Heart (tissue), 3 donors: ENCODE measurements around the genes BRDT and DIPK1A.

DNA sequence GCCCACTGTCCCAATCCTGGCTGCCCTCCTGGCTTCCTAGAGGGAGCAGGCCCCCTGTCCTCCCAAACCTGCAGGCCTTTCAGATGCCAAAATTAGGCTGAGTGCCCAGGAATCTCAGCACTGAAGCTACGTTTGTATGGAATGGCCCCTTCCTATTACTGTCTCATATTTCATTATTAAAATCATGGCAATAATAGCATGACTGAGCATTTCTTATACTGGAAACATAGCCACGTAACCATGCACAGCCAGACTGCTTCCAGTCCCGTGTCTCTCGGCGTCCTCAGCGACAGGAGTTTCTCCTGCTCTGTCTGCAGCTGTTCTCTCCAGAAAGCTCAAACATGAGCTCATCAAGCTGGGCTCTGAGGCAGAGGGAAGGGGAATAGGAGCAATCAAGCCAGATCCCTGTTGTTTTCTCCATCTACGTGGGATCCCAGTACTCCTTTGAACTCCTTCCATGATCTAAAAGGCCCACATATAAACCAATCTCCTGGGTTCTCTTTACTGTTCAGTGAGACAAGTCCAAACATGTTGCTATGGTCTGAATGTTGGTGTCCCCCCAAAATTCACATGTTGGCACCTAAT lies 104.0 kb downstream of the CDC7 start:
- RAMPAGE, long total RNA, 2 experiments = no peak in any of the 2 experiments

DNA sequence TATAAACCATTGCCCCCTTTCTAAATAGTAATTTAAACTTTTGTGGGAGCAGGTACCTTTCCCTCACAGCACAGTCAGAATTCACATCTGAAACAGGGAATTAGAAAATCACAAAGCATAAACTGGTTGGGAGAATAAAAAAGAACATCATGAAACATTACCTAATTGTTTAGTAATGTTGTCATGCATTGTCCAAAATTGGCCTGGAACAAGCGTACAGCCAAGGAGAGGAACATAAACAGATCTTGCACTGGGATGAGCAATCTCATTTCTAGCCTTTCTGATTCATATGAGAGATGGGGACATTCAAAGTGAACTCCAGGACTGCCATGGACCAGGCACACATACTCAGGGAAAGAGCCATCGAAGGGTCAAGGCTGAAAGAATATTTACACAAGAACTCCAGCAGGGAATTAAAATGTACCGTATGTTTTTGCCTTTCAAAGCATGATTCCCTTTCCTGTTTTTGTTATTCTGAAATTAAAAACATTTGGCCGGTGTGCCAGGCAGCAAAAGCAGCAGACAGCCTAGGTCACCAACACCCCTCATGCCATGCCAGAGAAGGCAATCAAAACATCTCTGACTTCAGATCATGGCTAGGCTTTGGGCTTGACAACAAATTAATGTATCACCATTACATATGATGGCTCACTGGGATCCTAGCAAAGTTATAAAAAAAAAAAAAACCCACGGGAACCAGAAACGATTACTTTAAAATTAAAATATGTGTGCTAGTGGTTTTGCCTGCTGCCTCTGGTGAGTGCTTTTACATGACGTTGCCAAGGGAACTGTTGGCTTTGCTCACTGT lies 159.9 kb downstream of the TGFBR3 start:
- RAMPAGE, long total RNA, 2 experiments = no peak in any of the 2 experiments

DNA sequence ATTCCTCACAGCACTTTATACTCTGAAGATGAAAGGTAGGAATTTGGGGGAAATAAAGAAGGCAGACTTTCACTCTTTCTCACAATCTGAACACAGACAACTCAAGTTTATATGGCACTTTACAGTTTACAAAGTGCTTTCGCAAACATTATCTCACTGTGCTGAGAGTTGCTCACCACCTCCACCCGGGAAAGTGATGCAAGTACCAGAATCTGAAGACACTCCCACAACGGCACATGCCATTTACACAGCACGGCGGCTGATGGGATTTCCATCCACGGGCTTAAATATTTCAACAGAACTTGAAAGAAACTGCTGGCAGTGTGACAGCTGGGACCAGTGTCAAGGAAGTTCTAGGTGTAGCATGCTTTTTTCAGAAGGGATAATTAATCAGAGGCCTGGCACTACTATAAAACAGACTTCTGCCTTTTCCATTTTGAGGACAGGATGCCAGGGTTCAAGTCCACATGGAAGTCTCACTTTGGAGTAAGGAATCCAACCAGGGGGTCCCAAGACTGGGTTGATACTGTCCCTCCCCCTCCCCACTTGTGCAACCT lies 155.1 kb downstream of the TGFBR3 start:
- RAMPAGE, long total RNA, 2 experiments = no peak in any of the 2 experiments

DNA sequence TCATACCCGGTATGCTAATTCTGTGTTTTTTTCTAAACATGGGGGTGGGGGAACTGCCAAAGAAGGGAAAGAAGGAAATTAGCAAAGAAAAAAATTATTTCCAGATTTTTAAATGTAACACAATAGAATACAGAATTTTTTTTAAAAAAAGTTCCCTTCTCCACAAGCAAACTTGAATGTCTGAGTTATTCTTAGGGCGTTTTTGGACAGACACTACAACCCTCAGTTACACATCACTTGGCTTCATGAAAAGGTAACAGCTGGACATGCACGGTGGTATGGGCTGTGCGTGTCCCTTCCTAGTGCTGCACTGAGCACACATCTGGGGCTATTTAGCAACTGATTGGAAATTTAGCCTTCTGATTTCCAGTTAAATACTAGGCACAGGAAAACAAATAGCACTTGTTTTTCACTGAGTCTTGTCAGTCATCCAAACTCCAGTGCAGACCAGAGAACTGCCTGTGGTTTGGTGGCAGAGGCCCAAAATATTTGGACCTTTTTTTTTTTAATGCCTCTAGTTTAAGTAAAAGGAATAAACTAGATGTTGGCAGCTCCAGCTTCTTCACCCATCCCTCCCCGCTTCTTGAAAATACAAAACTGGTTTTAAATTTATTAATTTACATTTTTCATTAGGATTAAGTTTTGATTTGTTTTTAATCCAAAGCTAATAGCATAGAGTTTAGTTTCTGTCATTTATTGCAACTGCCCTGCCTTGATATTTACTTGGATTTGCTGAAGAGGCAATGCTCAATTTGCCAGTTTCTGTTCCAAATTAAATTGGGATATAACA lies 134.6 kb downstream of the TGFBR3 start:
- RAMPAGE, long total RNA, 2 experiments = no peak in any of the 2 experiments

GRCh38 chr1:91948943-91949753 lies at the start of gene BRDT:
BRDT (plus strand) TSS chr1:91949401.
- RAMPAGE, long total RNA, 2 experiments = no peak in any of the 2 experiments

DNA sequence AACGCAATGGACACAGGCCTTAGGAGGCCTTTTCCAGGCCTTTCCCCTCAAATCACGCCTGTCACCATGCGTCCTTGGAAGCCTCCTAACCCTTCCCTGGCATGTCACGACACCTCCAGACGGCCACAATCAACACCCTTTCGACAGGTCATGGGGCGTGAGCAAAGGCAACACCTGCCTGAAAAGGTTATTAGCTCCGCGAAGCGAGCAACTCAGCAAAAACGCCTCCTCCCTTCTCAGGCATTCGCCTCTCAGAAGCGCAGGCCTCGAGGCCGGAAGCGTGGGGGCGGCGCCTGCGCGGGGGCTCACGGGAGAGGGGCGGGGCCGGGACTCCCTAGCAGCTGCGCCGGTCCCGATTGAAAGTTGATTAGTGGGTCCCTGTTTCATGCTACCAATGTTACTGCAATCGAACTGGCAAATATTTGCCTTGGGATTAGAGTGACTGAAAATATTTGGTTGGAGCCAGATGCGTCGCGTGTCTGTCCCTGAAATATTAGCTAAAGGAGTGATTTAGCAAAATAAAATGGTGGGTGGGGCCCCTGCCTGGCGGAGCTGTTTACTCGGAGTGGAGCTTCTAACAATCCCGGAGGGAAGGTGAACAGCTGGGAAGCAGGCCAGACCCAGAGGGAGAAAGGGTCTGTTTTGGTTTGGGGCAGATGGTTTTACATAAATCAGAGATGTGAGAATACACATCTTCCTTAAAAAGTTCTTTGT lies 44.9 kb downstream of the GFI1 start:
- RAMPAGE, long total RNA, 2 experiments = no peak in any of the 2 experiments

GRCh38 chr1:92715375-92715931 lies 69.5 kb downstream of the EVI5 start:
- RAMPAGE, long total RNA, 2 experiments = no peak in any of the 2 experiments

DNA sequence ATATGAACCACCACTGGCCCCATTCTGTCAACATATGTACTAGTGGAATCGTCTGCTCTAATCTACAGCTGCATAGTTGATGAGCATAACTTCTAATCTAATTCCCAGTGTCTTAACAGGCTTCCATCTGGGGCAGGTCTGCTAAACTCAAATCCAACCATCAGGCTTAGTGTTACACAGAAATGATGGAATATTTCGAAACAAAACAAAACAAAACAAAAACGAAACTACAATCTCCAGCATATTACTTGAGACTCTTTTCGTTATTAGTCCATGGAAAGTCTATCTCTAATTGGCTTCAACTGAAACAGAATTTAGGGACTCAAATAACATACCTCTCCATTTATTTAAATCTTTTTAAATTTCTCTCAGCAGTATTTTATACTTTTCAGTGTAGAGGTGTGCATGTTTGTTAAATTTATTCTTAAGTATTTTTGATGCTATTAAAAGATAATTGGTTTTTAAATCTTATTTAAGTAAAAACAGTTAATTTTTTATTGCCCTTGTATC lies 37.5 kb downstream of the DIPK1A start:
- RAMPAGE, long total RNA, 2 experiments = no peak in any of the 2 experiments

GRCh38 chr1:92960999-92961917 lies at the start of gene DIPK1A:
DIPK1A (minus strand) TSS chr1:92961462.
- RAMPAGE, long total RNA, 2 experiments = start-site peak on the minus strand in 2 of 2 experiments, at chr1:92961447-92961468 at its widest, 80 to 150 reads per replicate

- RAMPAGE, long total RNA, 2 experiments = no peak in any of the 2 experiments
Measured at GRCh38 chr1:93056475-93056707, 22.7 kb upstream of the MTF2 start.

DNA sequence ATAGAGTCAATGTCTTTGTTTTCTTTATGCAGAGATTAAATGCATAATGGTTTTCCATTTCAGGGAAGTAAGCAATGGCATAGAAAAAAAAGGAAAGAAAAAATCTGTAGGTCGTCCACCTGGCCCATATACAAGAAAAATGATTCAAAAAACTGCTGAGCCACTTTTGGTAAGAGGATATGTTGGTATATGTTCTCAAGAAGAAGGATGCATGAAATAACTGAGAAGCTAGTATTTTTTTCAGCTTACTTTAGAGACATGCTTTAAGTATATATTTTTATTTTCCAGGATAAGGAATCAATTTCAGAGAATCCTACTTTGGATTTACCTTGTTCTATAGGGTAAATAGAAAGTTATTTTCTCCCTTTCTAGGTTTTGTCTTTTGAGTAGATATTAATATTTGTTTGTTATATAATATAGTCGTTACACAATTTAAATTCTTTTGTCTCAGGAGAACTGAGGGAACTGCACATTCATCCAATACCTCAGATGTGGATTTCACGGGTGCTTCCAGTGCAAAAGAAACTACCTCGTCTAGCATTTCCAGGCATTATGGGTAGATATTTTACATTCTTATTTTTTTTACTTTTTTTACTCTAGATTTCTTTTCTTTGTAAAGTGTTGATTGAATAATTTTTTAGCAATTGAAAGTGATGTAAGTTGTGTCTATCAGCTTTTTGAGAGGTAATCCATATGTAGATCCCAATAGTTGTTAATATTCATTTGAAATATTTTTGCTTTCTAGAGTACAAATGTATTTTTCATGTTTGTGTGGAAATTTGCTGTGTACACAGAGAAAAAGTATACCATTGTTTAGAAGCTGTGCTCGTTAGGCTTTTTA lies 46.4 kb downstream of the TMED5 start:
- RAMPAGE, long total RNA, 2 experiments = no peak in any of the 2 experiments

- RAMPAGE, long total RNA, 2 experiments = no peak in any of the 2 experiments
Measured at GRCh38 chr1:93137580-93138302, 42.5 kb downstream of the TMED5 start.

DNA sequence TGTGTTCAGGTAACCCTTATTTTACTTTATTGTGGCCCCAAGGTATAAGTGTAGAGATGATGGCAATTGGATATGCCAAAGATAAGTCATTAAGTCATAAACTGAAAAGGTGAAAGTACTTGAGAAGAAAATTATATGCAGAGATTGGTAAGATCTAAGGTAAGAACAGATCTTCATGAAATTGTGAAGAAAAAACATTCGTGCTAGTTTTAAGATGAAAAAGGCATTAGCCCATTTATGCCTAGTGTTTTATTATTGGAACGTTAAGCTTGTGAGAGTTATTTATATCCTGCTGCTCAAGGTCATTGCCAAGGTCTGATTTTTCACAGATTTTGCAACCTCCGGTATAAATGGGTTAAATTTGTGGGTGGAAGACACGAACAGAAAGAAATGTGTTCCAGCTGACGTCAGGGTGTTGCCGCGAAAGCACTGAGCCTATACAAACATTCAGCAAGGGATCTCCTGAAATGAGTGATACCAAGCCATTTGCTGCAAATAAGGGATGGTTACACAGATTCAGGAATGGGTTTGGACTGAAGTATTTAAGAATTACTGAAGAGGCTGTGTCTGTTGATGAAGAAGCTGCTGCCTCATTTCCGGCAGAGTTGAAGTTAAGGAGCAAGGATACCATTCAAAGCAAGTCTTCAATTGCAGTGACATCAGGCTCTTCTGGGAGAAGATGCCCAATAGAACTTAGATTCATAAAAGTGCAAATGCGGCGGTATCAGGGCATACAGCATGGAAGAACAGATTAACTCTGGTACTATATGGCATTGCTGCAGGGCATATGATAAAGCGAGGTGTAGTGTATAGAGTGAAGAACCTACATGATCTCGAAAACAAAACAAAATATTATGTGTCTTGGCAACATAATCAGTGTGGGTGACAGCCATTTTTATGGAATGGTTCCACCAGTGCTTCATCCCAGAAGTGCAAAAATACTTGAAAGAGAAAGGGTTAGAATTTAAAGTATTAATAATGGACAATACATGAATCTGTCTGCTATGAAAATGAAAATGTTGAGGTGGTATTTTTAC lies 32.1 kb downstream of the TMED5 start:
- RAMPAGE, long total RNA, 2 experiments = no peak in any of the 2 experiments

GRCh38 chr1:93253238-93253533 lies 72.7 kb downstream of the CCDC18 start:
- RAMPAGE, long total RNA, 2 experiments = no peak in any of the 2 experiments

DNA sequence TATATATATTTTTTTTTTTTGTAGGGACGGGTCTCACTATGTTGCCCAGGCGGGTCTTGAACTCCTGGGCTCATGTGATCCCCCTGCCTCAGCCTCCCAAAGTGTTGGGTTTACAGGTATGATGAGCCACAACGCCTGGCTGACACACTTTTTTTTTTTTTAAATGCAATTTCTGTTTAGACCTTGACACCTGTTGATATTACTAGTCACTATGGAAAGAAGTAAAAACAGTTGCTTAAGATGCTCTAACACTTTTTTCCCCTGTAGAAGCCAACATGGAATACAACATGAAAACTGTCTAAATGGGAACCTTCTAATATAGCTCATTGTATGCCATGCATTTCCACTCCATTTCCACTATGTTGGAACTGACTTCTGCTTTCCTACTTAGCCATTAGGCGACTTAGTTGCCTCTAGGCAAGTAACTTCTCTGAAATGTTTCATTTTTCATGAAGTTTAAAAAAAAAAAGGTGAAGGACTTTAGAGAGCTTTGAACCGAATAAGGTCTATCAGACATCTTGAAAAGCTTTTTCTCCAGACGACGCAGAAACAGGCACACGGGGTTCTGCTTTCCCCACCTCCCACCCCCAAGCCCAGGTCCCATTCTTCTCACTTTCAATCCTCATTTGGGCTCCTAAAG lies 717 bp upstream of the DR1 start:
- RAMPAGE, long total RNA, 2 experiments = no peak in any of the 2 experiments

GRCh38 chr1:93581981-93582825 lies 99.4 kb downstream of the BCAR3 start:
- RAMPAGE, long total RNA, 2 experiments = no peak in any of the 2 experiments

- RAMPAGE, long total RNA, 2 experiments = no peak in any of the 2 experiments
Measured at GRCh38 chr1:93582826-93583605, 98.6 kb downstream of the BCAR3 start.

DNA sequence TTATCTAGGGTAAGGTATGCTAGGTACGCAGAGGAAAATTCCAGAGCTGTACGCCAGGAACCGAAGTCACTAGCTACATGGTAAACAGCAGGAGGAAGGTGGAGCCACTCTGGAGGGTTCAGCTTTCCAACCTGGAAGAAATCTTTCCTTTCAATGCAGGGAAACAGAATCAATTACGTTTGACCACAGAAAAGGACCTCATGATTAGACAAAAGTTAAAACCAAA lies 43.1 kb downstream of the BCAR3 start:
- RAMPAGE, long total RNA, 2 experiments = no peak in any of the 2 experiments

GRCh38 chr1:93693975-93694730 lies 12.5 kb upstream of the BCAR3 start:
- RAMPAGE, long total RNA, 2 experiments = no peak in any of the 2 experiments

DNA sequence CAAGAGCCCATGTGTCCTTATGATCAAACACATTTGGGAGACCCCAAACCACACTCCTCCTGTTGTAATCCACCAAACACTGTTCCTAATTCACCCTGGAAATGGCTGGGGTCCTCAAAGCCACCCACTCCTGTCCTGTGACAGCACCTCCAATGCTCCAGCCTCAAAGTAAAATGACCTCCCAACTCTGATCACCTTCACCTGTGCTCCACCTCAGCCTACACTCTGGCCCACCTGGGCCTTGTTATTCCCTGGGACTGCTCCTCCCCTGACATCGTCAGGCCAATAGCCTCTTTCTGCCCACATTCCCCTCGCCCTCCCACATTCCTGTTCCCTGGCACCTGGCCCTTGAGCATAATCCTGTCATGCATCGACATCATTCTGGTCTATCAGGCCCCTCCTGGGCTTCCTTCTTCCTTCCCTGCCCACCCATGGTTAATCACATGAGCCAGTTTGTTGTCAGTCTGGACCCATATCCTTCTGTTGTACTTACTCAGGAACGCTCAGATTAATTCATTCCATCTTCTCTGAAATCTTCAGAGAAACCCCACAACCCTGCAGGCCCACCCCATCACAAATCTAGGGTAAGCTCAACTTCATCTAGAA lies 13.2 kb upstream of the BCAR3 start:
- RAMPAGE, long total RNA, 2 experiments = no peak in any of the 2 experiments